Metanephros (tissue), 2 donors: ENCODE measurements around a stretch of chr11.

- RAMPAGE, long total RNA: no peak
Measured at GRCh38 chr11:134948916-134949597, 537.0 kb upstream of the B3GAT1 start.